Ovary (tissue), 7 donors: ENCODE measurements around a stretch of chr2.

GRCh38 chr2:32768919-32769694, 141.3 kb downstream of the TTC27 start:
- PRO-cap, 7 experiments = no peak in any of the 7 experiments
- RAMPAGE, long total RNA, 2 experiments = no peak in any of the 2 experiments

GRCh38 chr2:33069633-33070719, 123.2 kb downstream of the LTBP1 start:
- PRO-cap, 7 experiments = no peak in any of the 7 experiments
- RAMPAGE, long total RNA, 2 experiments = no peak in any of the 2 experiments

DNA sequence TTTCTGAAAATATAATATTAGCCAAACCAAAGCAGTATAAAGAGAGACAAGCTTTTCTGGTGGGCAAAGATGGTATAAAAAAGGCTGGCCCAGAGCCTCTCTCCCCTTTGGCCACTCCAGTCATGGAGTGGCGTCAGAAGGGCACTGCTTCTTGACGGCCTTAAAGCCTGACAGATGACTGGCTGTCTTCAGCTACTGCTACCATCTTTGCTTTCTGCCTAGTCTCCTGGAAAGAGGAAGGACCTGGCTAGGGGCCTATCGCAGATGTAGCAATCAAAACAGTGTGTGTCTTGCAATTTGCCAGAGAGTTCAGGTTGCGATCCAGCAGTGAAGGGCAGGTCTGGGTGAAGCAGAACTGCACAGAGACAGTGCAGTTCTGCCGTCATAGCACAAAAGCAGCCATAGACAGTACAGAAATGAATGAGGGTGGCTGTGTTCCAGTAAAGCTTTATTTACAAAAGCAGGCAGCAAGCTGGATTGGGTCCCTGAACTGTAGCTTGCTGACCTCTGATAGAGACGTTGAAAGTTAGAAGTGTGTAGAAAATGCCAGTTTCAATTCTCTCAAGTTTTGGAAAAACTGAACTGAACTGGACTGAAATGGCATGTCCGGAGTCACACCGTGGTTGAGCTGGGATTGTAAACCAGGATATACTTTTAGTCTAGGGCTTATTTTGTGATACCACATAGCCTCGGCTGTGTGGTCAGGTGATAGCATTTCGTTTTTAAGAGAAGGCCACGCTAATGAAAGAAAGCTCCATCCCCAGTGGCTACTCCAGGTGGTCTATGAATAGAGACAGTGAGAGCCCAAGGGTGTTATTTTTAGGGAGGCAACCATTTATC, 186.7 kb downstream of the LTBP1 start:
- PRO-cap, 7 experiments = peak in 7 of 7 experiments; most common plus-strand start position 303 of the sequence (in 6); most common minus-strand start position 216 of the sequence (in 2)
- RAMPAGE, long total RNA, 2 experiments = no peak in any of the 2 experiments

DNA sequence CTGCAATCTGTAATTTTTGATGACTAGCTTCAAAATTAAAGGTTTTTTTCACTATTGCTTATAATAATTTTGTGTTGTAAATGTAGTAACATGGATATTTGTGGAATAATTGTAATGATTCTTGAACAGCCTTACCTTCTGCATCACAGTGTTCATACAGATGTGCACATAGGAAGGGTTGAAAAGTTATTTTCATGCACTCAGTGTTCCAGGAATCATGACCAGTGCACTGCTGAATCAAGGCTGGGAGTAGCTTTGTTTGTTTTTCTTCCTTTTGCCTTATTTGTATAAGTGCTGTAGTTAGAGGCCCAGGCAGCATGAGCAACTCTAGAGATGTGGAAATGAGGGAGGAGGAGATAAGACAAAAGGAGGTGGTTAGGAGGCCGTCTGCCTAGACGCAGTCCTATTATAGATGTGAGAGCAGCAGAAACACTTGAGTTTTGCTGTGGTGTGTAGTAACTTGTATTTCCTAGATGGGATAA, 264.4 kb upstream of the RASGRP3 start:
- PRO-cap, 7 experiments = peak in 1 of 7 experiments; most common plus-strand start position 406 of the sequence (in 1); most common minus-strand start position 251 of the sequence (in 1)
- RAMPAGE, long total RNA, 2 experiments = no peak in any of the 2 experiments

DNA sequence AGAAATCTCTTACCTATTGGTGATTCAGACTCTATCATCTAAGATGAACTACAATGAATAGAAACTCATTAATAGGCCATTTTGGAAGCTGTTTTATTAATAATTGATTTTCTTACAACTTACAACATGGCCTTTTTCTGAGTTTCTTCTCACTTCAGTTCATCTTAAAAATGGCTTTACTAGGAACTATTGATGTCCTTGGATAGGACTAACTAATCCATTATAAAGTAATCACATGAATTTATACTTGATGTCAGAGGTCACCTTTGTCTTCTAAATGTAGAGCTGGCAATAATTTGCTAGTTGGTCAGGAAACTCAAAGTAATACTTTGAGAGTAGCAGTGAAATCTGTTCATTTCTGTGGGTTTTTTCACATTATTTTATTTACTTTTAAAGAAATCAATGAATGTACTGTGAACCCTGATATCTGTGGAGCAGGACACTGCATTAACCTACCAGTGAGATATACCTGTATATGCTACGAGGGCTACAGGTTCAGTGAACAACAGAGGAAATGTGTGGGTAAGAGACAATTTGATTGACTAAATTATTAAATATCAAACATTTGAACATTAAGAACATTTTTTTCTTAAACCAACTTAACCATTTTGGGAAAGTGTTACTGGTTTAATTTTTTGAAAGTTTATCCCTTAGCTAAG, 203.1 kb upstream of the RASGRP3 start:
- PRO-cap, 7 experiments = no peak in any of the 7 experiments
- RAMPAGE, long total RNA, 2 experiments = no peak in any of the 2 experiments

GRCh38 chr2:33292862-33293497, 183.5 kb upstream of the RASGRP3 start:
- PRO-cap, 7 experiments = peak in 4 of 7 experiments; most common plus-strand start chr2:33293241 (in 3); most common minus-strand start chr2:33293086 (in 1)
- RAMPAGE, long total RNA, 2 experiments = no peak in any of the 2 experiments

DNA sequence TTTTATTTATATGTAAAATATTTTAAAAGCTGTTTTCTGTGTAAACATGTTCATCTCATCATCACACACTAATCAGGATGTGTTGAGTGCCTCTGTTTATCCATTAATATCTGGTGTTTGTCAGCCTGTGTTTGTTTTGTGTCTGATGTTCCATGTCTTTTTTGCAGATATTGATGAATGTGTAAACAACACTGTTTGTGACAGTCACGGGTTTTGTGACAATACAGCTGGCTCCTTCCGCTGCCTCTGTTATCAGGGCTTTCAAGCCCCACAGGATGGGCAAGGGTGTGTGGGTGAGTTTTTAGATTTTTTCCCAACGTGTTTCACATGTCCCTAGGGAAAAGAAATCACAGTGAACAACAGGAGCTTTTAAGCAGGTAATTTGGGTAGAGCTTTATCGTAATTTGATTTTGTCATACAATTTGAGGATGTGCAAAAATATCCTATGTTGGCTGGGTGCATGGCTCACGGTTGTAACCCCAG, 133.7 kb upstream of the RASGRP3 start:
- PRO-cap, 7 experiments = no peak in any of the 7 experiments
- RAMPAGE, long total RNA, 2 experiments = no peak in any of the 2 experiments

DNA sequence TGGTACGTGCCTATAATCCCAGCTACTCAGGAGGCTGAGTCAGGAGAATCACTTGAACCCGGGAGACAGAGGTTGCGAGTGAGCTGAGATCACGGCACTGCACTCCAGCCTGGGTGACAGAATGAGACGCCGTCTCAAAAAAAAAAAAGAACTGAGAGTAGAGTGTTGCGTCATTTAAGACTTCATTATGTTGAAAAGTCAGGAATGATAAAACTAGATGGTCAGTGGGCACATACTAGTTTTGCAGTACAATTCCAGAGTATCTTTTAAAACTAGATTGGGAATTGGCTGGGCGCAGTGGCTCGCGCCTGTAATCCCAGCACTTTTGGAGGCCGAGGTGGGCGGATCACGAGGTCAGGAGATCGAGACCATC, 129.9 kb upstream of the RASGRP3 start:
- PRO-cap, 7 experiments = no peak in any of the 7 experiments
- RAMPAGE, long total RNA, 2 experiments = no peak in any of the 2 experiments

GRCh38 chr2:33457869-33458379, 18.5 kb upstream of the RASGRP3 start:
- PRO-cap, 7 experiments = no peak in any of the 7 experiments
- RAMPAGE, long total RNA, 2 experiments = no peak in any of the 2 experiments

DNA sequence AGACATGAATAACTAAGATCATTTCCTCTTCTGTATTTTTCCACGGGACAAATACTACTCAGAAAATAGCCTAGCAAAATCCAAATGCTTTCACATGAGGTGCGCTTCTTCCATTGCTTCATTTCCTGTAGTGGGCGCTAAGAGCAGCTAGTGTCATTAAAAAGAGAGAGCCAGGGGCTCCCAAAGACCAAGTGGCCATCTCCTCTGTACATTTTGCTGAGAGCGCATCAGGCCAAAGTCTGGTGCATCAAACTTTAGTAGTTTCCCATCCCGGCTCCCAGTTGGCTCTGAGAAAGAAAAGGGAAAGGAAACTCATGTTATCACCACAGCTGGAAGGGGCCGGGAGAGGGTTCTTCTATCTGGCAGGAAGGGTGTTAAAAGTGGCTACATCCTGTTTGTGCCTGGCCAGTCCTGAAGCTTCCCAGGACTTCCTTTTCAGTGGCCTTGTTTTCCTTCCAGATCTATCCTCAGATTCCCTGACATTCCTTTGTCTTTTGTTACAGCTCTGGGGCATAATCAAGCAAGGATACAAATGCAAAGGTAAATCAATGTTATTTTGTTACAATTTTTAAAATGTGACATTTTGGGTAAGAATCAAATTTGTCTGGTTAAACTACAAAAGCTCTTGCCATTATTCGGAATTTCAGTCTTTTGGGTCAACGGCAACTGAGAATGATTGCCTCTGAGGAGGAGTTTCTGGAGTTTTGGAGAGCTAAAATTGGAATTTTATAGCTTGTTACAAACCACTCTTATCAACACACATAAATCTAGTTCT, 43.9 kb downstream of the FAM98A start:
- PRO-cap, 7 experiments = peak in 1 of 7 experiments; most common minus-strand start position 289 of the sequence (in 1)
- RAMPAGE, long total RNA, 2 experiments = no peak in any of the 2 experiments

DNA sequence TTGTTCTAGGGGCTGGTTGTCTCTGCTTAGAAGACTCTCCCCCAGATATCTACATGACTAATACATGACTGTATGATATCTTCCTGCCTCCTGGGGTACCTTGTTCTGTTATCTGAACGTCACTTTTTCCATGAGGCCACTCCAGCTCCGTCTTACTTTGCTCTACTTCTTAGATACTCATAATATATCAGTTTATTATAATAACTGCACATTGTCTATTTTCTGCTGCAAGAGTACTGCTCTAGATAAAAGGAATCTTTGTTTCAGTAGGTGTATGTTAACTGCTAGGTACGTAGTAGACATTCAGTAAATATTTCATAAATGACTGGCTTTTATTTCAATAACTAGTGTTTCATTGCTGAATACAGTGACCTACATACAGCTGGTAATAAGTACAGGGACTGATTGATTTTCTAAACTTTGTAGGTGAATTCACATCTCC, 791.7 kb upstream of the FAM98A start:
- PRO-cap, 7 experiments = no peak in any of the 7 experiments
- RAMPAGE, long total RNA, 2 experiments = no peak in any of the 2 experiments

DNA sequence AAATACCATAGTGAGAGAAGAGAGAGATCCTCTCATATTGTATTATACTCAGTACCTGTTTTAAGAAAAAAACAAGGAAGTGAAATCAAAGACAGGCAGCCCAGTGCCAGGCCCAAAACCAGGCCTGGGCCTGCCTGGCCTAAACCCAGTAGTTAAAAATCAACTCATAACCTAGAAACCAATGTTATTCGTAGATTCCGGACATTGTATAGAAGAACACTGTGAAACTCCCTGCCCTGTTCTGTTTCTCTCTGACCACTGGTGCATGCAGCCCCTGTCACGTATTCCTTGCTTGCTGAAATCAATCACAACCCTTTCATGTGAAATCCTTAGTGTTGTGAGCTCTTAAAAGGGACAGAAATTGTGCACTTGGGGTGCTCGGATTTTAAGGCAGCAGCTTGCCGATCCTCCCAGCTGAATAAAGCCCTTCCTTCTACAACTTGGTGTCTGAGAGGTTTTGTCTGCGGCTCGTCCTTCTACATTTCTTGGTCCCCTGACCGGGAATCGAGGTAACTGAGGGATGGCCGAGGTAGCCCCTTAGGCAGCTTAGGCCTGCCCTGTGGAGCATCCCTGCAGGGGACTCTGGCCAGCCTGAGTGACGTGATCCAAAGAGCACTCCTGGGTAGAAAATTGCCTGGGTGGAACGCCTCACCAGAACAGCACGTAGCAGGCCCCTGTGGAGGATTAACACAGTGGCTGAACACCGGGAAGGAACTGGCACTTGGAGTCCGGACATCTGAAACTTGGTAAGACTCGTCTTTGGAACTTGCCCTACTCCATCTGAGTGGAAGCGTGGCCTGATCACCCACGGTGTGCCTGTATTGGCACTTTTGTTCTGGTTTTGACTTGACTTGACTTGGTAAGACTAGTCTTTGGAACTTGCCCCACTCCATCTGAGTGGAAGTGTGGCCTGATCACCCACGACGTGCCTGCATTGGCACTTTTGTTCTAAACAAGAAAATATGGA, 1078.4 kb upstream of the FAM98A start:
- PRO-cap, 7 experiments = no peak in any of the 7 experiments
- RAMPAGE, long total RNA, 2 experiments = start-site peak on the plus strand in 1 of 2 experiments, centred at position 384 of the sequence, 62 reads per replicate

GRCh38 chr2:36399627-36400049, 44.1 kb downstream of the CRIM1 start:
- PRO-cap, 7 experiments = no peak in any of the 7 experiments
- RAMPAGE, long total RNA, 2 experiments = no peak in any of the 2 experiments

DNA sequence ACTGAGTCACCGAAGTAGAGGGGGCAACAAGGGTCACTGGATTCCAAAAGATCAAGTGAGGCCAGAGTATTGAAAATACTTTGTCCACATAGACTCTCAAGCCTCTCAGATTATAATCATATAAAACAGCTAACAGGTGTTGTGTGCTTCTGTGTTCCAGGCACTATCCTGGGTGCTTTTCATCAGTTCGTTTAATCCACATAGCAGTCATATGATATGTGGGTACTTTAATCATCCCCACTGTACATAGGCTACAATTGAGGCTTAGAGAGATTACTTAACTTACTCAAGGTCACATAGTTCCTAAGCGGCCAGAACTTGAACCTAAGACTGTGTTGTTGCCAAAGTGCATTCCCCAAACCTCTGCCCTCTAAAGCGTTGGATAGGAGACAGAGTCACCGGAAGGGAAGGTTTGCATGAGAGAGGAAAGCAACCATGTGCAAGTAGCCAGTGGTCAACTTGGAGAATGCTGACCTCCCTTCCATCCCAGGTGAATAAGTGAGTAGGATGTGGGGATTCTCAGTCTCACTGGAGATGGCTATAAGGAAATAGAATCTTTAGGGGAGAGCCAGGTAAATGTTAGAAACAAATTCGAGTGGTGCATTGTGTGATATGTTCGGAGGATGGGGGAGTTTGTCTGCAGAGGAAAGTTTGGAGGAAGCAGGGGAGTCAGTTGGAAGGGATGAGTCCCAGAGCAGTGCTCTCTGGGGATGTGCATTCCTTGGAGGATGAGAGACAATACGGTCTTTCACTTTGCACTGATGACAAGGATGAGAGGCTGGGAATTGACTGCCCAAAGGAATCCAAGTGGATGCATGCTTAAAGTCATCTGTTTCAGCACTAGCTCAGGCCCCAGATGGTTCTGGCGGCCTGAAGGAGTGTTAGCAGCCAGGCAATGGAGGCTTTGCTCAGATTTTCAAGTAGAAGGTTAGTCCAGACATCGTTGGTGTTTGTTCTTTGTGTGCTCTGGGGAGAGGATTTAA, 99.9 kb downstream of the CRIM1 start:
- PRO-cap, 7 experiments = no peak in any of the 7 experiments
- RAMPAGE, long total RNA, 2 experiments = no peak in any of the 2 experiments

DNA sequence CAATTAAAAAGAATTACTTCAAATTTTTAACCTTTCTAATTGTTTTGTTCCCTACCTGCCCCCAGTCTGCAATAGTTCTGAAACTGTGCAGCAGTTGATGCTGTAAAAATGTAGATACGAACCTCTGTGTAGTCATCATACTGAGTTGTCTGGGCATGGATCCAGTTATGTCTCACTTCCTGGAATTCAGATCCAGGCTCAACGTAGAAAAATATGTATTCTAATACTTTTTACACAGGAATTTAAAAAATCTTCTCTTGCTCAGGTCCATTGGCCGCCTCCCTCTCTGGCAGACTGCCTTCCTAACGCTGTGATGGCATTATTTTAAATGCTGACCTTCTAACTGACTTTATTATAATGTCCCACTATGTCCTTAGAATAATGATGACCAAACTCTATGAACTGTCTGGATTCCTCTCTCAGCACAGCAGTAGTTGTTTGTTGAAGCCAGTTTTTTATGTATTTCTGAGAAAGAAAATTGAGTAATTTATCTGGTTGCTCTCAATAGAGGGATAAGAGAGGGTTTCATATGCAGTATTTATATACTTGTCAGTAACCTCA, 119.6 kb downstream of the FEZ2 start:
- PRO-cap, 7 experiments = no peak in any of the 7 experiments
- RAMPAGE, long total RNA, 2 experiments = no peak in any of the 2 experiments

- PRO-cap, 7 experiments = no peak in any of the 7 experiments
- RAMPAGE, long total RNA, 2 experiments = no peak in any of the 2 experiments
Measured at GRCh38 chr2:36569583-36569878, 28.4 kb downstream of the FEZ2 start.

- PRO-cap, 7 experiments = no peak in any of the 7 experiments
- RAMPAGE, long total RNA, 2 experiments = no peak in any of the 2 experiments
Measured at GRCh38 chr2:36762936-36763448, 66.5 kb downstream of the VIT start.

DNA sequence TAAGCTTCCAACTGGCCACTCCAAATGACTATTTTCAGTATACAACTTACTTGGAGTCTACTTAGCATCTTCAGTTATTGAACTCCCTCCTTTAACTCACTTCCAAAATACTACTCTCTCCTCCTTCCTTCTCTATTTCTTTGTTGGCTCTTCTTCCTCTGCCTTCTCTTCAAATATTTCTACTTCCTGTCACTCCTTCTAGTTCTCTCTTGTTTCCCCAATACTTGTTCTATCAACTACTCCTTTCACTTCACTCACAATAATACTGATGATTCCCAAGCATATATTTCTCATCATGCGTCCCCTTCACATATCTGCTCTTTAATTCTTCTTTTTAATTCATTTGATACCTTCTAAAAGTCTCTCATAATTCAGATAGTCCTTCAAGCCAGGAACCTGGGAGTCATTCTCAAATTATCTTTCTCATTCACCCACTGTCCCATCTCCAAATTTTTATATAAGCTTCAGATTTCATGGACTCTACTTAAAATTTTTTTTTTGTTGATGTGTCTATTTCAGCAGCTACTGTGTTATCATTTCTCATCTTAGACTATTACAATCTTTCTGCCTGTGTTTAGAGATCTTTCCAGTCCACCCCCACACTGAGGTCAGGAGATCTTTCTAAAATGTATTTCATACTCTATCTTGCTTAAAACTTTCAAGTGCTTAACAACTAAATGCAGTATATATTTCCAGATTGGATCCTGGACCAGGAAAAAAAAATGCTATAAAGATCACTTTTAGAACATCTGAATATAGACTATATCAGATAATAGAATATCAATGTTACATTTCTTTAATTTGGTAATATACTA, 44.9 kb downstream of the STRN start:
- PRO-cap, 7 experiments = no peak in any of the 7 experiments
- RAMPAGE, long total RNA, 2 experiments = no peak in any of the 2 experiments

- PRO-cap, 7 experiments = no peak in any of the 7 experiments
- RAMPAGE, long total RNA, 2 experiments = no peak in any of the 2 experiments
Measured at GRCh38 chr2:37035520-37036354, 48.4 kb downstream of the HEATR5B start.

DNA sequence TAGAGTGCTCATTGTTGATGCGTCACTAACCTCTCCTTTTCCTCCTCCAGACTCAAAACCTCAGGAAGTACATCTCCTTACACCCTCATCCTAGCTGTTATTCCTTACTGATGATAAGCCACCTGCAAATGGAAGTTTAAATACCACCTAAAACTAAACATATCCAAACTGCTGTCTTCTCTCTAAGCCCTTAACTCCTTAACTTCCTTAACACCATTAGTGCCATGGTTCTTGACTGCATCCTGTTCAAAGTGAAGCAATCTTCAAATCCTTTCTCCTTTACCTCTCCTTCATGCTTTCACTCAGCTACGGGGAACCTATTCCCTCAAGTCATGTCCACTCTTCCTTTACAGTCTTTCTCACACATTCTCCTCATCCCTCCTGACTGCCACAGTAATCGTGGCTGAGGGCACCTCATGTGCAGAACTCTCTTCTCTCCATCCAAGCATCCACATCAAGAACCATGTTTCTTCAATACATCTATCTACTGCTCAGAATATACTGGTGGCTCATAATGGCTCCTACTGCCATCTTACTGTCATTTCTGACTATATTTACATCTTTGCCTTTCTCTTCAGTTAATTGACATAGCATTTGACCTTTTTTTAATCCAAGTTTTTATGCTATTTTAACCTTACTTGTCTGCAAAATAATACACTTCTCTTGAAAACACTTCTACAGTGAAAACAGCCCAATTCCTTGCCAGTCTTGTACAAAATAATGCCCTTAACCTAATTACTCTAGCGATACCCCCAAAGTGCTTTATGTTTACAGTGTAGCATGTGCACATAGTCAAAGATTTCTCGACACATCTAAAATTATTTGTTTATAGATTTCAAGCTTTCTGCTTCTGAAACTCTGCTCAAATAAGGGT, 20.5 kb downstream of the EIF2AK2 start:
- PRO-cap, 7 experiments = no peak in any of the 7 experiments
- RAMPAGE, long total RNA, 2 experiments = no peak in any of the 2 experiments